Gallbladder (tissue), 1 donor: ENCODE data around the gene SOBP.

- PRO-cap, result no peak
These were observed 409.4 kb downstream of the HACE1 start for GRCh38 chr6:104450414-104450708.

- PRO-cap, result no peak
These were observed 2.4 kb upstream of the LIN28B start for GRCh38 chr6:104954328-104955151.

- PRO-cap, result no peak
These were observed 56.2 kb upstream of the PREP start for GRCh38 chr6:105459091-105459493.

DNA sequence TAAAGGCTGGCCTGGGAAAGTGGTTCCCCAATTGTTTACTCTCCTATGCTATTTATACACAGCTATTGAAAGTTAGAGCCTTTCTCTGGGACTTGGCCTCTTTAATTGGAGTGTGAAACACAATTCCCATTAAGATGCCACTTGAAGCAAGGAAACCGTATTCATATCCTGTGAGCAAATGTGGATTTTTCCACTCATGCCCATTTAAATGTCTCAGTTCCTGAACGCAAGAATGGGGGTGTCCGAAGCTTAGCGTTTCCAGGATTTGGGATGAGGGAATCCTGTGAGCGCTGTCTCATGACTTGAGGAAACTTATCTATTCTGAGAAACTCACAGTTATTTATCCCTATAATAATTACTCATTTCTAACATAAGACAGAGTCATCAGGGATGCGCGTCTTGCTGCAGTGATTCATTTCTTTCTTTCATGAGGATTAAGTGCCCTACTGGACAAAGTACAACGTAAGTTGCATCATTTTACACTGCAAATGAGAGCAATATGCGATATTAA, 143.3 kb upstream of the PREP start:
- PRO-cap, result no peak

GRCh38 chr6:105592303-105592647, 189.4 kb upstream of the PREP start:
- PRO-cap, result no peak

GRCh38 chr6:105646222-105647171, 243.6 kb upstream of the PREP start:
- PRO-cap, result no peak

- PRO-cap, result no peak
These were observed 289.9 kb upstream of the PRDM1 start for GRCh38 chr6:105796096-105796771.

DNA sequence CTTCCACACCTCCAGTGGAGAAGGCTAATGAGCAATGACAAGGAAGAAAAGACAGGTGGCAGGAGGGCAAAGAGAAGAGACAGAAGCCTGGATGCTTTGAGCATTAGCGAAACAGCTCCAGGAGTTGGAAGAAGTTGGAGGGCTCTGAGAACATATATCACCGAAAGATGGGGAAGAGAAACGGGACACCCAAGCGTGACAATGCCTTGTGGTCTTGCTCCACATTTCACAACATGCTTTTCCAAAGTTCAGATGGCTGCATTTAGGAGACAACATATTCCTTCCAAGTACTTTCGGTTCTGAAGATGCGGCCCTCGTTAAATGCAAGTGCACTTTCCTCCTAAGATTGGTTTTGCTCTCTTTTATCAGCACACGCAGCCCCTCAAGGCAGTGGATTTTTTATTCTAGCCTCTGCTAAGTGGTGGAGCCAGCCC, 69.3 kb downstream of the PRDM1 start:
- PRO-cap, result no peak

- PRO-cap, result no peak
These were observed 15.6 kb downstream of the ATG5 start for GRCh38 chr6:106309830-106310416.

GRCh38 chr6:106510995-106511223, 118.4 kb downstream of the RTN4IP1 start:
- PRO-cap, result no peak

GRCh38 chr6:106513615-106514318, 115.5 kb downstream of the RTN4IP1 start:
- PRO-cap, result no peak

GRCh38 chr6:106544531-106545017, 84.7 kb downstream of the RTN4IP1 start:
- PRO-cap, result no peak

DNA sequence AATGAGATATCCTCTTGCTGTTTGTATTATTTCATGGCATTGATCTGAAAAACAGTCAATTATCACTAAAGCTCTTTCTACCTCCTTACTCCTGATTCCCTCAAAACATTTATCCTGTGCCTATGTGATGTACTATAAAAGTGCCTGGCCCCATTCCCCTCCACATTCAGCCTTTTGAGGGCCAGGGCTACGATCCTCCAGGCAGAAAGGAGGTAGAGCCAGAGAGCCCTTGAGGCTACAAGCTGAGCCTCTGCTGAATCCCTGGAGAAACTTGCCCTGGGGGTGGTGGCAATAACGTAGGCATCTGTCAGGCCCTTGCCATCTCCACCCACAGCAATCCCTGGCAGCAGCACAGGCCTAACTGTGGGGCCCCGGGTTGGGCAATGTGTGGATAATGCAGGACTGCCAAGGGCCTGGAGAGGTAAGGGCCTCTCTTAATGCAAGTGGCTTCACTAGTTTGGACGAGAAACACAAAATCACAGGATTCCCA, 98.8 kb downstream of the QRSL1 start:
- PRO-cap, result no peak

- PRO-cap, result no peak
These were observed 111.0 kb downstream of the QRSL1 start for GRCh38 chr6:106740339-106740811.

DNA sequence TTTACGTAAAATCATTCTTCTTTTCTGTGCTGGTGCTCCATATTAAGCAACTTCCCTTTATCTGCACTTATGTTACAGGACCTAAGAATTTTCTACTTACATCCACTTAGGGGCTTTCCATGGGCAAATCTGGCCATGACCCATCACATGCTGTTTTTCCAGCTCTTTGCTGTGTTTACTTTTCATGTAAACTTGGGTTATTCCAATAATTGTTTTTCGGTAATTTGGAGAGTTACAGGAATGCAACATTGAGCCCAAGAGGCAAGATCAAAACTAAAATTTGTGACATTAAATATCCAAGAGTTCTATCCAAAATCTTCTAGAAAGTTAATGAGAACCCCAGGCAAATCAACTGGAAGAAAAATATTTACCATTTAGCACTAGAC, 156.3 kb downstream of the QRSL1 start:
- PRO-cap, result no peak

DNA sequence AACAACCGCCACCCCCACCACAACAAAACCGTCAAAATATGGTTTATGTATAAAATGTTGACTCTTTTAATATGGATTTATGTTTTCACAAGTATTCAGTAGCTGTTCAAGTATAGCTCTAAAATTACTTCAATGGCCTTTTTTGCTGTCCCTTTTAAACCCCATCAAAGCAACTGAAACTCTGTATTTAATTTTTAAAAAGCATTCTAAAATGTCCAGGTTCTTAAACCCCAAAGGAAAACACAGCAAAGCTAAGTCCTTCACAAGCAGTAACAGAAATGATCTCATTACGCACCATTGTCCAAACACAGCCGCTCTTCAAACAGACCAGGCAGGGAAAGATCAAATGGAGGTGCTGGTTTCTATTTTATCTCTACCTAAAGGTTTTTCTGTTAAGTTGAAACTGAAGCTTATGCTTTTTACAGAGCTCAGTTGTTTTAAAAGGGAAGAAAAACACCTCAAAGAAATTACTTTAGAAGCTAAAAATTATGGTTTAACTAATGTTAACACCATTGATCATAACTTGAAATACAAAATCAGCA, 87.7 kb downstream of the CD24 start:
- PRO-cap, result bidirectional peak, plus-strand start at position 325 of the sequence, minus-strand start at position 283 of the sequence

DNA sequence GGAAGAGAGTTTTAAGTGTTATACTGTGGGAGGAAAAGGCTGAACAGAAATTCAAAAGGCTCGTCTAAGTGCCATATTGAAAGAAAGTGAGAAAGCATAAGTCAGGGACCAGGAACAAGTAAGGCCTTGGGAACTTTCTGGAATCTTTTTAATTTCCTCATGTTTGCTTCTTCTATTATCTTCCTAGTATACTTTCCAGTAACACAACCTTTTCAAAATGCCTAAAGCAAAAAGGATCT, 61.6 kb downstream of the CD24 start:
- PRO-cap, result no peak

- PRO-cap, result no peak
These were observed 126.4 kb upstream of the BEND3 start for GRCh38 chr6:107241523-107242298.

- PRO-cap, result bidirectional peak, plus-strand start at chr6:107490137, minus-strand start at chr6:107489895
These were observed at the start of gene SOBP for GRCh38 chr6:107490029-107490850. Gene SOBP (plus strand): TSS chr6:107490117.

GRCh38 chr6:107634479-107635471, 144.9 kb downstream of the SOBP start:
- PRO-cap, result no peak